ENCODE results near the gene HDHD2.

DNA sequence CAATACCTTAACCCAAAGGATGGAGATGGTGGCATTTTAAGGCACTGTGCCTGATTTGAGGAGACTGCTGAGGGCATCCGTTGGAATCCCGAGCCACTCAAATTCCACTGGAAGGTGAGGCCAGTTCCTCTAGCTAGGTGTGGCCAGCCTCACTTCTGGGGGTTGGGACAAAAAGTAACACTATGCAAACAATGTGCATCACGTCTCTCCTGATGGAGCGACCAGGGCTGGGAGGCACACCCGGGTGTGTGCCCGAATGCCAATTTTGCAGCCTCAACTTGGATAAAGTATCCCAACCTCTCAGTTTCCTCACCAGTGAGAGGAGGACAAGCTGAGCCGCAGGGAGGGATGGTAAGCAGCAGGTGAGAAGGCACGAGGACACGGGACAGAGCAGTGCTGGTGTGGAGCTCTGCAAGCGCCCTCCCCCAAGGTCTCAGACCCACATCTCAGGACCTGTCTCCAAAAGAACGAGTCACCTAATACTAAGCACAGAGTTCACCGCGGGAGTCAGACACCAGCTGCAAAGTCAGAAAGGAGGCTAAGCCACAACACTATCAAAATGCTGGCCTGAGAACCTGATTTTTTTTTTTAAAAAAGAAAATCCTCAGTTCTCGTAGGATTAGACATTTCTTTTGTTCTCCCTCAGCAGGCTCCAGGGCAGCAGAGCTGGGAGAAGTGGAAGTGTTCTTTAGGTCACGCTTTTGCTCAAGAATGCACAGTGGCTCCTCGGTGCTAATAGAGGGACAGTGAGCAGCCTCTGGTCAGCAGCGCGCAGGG, 11.3 kb upstream of the RNF165 start:
- PRO-cap = unidirectional peak, minus-strand start at position 683 of the sequence
- RRBS = no CpG with 5 or more reads among the region's 18 CpGs

DNA sequence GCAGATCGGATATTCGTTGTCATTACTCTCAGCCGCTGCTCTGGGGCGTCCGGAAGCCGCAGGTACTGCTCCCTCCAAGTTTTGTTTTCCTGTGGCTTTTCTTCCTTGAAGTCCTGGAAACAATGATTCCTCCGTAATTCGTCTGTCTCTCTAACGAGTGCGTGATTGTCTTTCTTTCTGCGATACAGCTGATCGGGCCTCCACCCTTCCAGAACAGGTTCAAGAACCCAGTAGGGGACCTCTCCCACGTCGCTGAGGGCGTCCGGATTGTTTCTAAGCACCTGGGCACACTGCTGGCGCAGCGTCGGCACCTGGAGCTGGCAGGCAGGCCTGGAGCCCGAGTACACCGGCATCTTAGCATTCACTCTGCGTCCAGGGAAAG, 2.1 kb downstream of the ELOA2 start:
- PRO-cap = no peak
- RRBS = 98% methylated on average over 2 of the region's 22 CpGs

- PRO-cap = bidirectional peak, plus-strand start at chr18:47150198, minus-strand start at chr18:47150170; bidirectional peak, plus-strand start at chr18:47150560, minus-strand start at chr18:47150500
- RRBS = 1% methylated on average over 21 of the region's 82 CpGs
These were observed at the start of gene HDHD2 for GRCh38 chr18:47150006-47151186. HDHD2 (minus strand) TSS chr18:47150500.

DNA sequence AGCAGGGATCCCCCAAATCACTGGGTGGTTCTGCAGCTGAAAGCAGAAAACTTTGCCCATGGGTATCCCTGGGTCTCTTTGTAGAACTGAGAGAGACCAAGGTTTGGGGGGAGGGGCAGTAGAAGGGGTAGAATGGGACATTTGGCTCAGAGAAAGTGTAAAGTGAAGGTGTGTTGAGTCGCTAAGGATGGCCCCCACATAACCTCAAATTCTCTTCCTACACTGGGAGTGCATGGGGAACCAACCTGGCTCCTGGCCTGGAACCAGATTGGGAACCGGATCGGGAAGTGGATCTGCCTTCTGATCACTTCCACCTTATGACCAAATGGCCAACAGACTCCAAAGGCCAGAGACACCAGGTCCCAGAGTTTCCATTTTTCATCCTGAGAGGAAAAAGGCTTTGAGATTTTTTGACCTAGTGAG, 171.6 kb upstream of the SKOR2 start:
- PRO-cap = no peak
- RRBS = no CpG with 5 or more reads among the region's 3 CpGs

GRCh38 chr18:47901750-47902281, 28.6 kb downstream of the SMAD2 start:
- PRO-cap = no peak
- RRBS = no CpG with 5 or more reads among the region's 6 CpGs

GRCh38 chr18:48077611-48078057, 147.2 kb upstream of the SMAD2 start:
- PRO-cap = unidirectional peak, minus-strand start at chr18:48077798
- RRBS = no CpG with 5 or more reads among the region's 4 CpGs

- PRO-cap = no peak
- RRBS = no CpG with 5 or more reads among the region's 11 CpGs
These were observed 221.2 kb upstream of the SMAD2 start for GRCh38 chr18:48151468-48152264.

DNA sequence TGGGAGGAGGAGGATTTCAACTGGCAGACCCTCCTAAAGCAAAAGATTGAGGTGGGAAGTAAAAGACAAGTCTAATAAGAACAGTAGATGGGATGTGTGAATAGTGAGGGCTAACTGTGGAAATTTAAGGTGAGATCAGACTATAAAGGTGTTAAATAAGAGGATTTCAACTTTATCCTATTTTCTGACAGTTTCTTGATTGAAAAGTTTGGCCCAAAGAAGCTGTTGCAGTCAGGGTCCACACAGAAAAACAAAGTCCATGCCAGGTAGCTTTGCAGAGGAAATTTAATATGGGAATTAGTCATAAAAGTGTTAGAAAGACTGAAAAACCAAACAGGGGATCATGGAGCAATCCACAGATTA, 172.6 kb downstream of the ZBTB7C start:
- PRO-cap = no peak

GRCh38 chr18:48441675-48442127, 32.5 kb upstream of the ZBTB7C start:
- PRO-cap = no peak
- RRBS = 7% methylated on average over 7 of the region's 10 CpGs

- PRO-cap = no peak
- RRBS = no CpG with 5 or more reads among the region's 13 CpGs
These were observed 46.8 kb upstream of the ZBTB7C start for GRCh38 chr18:48455570-48456768.

DNA sequence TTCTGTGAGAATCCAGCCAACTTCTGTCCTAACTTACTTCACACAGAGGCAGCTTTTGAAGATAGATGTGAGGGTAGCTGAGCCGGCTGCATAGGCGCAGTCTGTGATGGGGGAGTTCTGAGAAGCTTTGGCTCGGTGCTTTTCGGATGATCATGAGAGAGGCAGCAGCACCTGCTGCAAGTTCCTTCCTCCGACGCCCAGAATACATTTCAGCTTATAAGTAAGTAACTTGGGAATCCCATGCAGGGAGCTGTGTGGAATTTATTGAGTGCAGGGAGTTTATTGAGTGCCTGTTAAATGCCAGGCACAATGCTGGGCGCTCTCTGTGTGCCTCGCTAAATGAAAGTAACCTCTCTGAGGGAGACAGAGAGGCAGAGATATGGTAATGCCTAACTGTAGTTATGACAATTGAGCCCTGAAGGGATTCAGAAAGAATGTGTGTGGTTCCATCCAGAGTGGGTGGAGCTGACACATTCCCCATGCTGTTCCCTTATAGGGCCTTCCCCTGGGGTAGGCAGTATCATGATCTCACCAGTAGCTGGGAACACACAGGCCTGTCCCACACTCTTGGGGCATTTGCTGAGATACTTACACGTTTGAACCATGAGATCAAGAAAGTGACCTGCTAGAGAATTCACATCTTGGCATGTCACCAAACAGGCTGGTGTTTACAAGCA, 9.0 kb downstream of the CTIF start:
- PRO-cap = no peak
- RRBS = no CpG with 5 or more reads among the region's 9 CpGs

DNA sequence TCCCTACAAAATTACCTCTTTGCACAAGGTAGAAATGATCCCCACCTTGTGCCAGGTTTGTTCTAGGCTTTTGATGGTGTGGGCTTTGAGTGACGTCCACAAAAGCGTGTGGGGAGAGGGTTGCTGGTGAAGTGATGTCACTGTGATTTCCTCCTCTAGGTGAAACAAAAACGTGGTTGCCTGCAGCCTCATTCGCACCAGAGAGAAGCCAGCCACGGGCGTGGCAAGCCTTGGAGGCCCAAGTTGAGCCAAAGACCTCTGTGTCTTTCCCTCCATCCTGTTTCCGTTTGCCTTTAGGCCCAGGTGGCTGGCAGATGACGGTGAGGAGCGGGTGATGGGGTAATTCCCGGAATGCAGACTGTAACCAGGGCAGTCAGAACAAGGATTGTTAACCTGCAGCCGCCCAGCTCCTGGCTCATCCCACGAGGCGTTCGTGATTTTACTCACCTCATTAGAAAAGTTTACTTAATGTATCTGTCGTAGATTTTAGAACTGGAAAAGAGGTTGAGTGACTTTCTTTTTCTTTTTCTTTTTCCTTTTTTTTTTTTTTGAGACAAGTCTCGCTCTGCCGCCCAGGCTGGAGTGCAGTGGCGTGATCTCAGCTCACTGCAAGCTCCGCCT, 14.4 kb downstream of the CTIF start:
- PRO-cap = no peak
- RRBS = no CpG with 5 or more reads among the region's 19 CpGs

GRCh38 chr18:48592444-48593382, 53.9 kb downstream of the CTIF start:
- PRO-cap = no peak
- RRBS = 95% methylated on average over 6 of the region's 24 CpGs

GRCh38 chr18:48680385-48681577, 141.9 kb downstream of the CTIF start:
- PRO-cap = no peak
- RRBS = no CpG with 5 or more reads among the region's 27 CpGs

DNA sequence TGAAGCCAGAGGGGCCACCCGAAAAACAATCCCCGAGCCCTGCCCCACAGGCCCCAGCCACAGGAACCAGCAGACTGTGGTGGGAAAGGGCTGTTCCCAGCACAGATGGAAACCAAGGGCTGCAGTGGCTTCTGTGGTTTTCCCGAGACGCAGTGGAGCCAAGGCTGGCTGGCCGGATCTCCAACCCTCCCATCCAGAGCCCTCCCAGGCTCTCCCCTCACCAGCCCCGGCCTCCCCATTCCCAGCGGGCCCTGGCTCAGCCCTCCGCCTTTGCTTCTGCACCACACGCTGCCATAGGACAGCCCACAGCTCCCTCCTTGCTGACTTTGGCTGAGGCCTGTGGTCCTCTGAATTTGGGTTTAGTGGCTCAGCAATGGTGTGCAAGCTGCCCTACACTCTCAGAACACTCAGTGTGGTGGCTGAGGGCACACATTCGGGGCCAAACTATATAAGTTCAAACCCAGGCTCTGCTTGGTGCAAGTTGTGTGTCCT, 200.2 kb downstream of the SMAD7 start:
- PRO-cap = no peak
- RRBS = 42% methylated on average over 2 of the region's 10 CpGs

- PRO-cap = no peak
- RRBS = no CpG with 5 or more reads among the region's 6 CpGs
These were observed 175.4 kb downstream of the SMAD7 start for GRCh38 chr18:48775157-48775888.

DNA sequence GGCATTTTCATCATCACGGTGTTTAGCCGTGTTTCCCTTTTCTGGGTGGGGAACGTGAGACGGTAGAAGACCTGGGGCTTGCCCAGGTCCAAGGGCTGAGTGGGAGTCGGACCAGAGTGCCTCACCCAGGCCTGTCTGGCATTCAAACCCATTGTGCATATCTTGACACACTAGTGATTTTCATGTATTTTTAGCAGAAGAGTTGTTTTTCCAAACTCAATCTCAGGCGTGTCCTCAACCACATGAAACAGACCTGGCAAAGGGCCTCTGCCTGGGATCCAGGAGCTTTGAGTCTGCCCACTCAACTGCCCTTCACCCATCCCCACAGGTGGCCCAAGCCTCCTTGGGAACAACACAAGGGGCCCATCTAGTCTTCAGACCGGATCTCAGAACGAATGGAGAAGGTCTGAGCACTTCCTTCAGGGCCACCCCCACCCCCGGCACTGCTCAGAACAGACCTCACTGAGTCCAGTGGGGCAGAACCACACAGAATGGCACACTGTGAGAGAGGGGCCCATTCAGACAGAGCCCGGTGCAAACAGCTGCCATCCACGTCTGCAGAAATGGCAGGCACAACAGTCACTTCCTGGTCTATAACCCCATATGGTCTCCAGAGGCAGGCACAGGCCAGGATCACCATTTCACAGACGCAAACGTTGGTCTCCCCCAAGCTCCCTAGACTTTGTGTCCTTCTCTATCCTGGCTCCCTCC, 149.9 kb downstream of the SMAD7 start:
- PRO-cap = no peak
- RRBS = 86% methylated on average over 4 of the region's 13 CpGs

DNA sequence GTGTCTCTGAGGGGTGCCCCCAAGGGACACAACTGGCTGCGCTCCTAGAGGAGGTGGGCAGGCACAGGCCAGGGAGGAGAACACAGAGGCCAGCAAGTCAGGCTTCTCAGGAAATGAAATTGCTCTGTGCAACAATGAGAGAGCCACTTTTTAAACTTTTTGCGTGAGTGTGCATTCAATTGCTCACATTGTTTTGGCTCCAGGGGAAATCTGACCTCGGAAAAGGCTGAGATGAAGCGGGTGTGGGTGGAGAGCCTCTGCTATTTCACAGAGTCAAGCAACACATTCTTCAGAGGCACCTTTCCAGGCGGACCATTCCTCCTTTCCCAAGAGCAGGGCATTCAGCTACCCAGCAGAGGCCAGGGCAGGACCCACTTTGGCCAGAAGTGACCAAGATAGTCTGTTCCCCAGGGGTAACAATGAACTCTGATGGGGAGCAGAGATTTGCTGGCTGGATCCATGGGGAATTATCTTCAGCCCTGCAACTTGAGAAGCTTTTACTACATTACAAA, 125.4 kb downstream of the SMAD7 start:
- PRO-cap = no peak
- RRBS = no CpG with 5 or more reads among the region's 5 CpGs

DNA sequence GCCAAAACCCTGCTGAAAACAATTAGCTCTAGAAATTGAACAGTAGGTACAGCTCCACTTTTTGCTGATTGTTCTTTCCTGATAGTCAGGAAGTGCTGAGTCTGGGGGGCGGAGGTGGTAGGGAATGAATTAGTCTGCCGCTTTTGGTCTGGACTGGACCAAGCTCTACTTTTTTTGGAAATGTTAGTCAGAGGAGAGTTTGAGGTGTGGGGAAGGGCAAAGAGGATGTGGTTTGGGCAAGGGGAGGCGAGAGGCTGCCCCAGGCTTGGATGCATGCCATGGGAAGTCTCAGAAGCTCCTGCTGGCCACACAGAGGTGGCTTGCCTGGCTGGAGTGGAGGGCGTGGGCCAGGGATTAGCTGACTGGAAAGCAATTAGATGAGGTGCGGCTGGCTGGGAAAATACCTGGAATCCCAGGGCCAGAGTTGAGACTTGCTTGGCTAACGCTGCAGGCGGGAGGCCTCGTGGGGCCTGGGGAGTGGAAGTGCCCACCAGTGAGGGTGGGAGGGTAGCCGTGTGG, 117.9 kb downstream of the SMAD7 start:
- PRO-cap = no peak
- RRBS = no CpG with 5 or more reads among the region's 9 CpGs

DNA sequence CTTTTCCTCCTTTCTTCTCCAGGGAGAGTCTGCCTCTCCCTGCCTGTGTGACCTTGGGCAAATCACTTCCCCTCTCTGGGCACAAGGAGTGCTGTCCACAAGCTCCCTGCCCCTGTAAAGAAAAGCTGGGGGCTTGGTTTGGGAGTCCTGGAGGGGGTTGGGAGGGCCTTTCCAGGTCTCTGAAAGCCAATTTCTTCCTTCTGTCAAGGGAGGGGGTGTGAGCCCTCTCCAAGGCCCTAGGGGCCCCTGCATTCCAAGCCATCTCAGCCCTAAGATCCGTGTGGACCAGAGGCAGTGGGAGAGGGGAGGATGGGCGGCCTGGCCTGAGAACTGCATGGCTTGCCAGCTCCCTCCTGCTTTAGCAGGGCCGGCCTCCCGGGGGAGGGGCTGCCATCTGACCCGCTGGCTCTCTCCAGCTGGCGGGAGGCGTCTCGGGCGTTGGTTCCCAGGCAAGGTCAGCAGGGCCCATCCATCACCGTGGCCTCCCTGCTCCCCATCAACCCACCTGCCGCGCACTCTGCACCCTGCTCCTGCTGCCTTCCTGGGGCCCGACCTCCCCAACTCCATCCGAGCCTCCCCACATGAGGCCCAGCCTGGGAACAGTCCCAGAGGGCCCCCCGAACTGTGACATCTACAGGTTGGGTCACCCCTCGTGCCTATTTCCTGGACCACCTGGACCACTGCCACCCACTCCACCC, 61.4 kb downstream of the SMAD7 start:
- PRO-cap = no peak
- RRBS = no CpG with 5 or more reads among the region's 16 CpGs